SK-MEL-5 (cell line): ENCODE results near the genes ROBO1, ZNF654 and PROS1.

RAMPAGE:
- cytosol, long total RNA, result no peak
- long total RNA, result no peak
- nucleus, long total RNA, result no peak
Observed at GRCh38 chr3:73511537-73511985, 113.2 kb downstream of the PDZRN3 start.

DNA sequence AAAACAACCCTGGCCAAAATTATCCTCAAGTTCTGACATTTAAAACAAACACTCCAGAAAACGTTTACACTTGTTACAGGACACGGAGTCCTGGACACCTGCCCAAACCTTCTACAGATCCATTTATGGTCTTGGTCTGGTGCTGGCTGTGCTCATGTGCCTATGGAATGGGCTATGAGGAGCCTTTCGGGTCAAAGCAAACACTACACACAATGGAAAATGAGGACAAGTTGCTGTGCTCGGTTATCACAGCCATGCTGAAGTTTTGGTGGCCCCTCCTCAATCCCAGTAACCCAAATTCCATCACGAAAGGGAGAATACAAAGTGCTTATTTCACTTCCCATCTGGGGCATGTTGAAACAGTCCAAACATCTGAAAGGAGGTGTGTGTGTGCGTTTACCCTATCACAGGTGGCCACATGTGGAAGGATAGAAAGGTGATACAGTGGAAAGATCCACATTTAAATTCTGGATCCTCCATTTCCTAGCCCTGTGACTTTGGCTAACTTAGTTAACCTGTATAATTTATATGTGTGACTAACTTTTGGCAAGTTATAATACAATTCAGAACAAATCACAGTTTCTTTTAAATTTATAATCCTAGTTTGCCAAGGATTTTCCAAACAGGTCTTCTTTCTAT, 107.9 kb downstream of the PDZRN3 start:
RAMPAGE:
- cytosol, long total RNA, result no peak
- long total RNA, result no peak
- nucleus, long total RNA, result no peak

GRCh38 chr3:73623723-73624011, 1.1 kb downstream of the PDZRN3 start:
RAMPAGE:
- cytosol, long total RNA, result no peak
- long total RNA, result no peak
- nucleus, long total RNA, result no peak

RAMPAGE:
- cytosol, long total RNA, result no peak
- long total RNA, result no peak
- nucleus, long total RNA, result no peak
Observed at GRCh38 chr3:75434168-75434706, 229.9 kb upstream of the FRG2C start.

DNA sequence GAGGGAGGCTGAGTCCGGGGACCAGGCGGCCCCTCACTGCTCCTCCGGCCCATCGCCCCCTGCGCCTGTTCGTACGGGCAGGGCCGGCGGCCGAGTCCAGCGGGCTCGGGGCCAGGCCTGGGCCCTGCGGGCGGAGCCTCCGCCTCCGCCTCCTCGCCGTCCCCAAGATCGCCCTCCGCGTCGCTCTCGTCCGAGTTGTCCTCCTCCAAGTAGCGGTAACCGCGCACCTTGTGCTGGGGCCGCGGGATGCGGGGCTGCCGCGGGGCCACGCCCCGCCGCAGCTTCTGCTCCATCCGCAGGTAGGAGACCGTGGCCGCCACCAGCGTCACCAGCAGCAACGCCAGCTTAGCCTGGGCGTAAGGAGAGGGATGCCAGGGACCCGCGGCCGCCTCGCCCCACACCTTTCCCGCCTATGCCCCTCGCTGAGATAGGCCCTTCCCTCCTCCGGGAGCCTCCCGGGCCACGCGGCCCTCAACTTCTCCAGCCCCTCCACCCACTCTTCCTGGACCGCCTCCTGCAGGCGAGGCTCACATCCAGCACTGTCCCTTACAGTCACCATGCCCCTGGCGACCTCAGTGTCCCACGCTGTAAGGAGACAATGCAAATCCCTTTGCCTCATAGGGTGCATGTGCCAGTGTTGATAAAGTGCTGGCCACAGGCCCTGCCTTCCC, 44.5 kb upstream of the FRG2C start:
RAMPAGE:
- cytosol, long total RNA, result no peak
- long total RNA, result no peak
- nucleus, long total RNA, result no peak

DNA sequence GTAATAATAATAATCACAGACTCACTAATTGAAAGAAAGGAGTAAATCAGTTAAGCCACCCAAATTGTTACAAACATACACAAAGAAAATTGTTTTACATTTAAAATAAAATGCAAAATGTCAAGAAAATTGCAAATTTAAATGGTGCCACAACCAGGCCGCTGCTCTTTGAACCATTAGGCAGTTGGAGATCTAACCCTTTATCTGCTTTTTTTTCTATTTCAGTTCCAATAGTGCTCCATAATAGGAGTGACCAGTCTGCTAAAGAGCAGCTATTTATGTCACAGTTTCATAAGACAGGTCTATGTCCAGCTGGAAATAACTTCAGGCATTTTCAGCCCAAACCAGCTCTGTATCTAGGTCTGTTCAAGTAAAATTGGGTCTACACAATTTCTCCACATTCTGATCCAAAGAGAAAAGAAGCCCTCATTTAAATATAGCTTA, 887.3 kb downstream of the ROBO1 start:
RAMPAGE:
- cytosol, long total RNA, result no peak
- long total RNA, result no peak
- nucleus, long total RNA, result no peak

DNA sequence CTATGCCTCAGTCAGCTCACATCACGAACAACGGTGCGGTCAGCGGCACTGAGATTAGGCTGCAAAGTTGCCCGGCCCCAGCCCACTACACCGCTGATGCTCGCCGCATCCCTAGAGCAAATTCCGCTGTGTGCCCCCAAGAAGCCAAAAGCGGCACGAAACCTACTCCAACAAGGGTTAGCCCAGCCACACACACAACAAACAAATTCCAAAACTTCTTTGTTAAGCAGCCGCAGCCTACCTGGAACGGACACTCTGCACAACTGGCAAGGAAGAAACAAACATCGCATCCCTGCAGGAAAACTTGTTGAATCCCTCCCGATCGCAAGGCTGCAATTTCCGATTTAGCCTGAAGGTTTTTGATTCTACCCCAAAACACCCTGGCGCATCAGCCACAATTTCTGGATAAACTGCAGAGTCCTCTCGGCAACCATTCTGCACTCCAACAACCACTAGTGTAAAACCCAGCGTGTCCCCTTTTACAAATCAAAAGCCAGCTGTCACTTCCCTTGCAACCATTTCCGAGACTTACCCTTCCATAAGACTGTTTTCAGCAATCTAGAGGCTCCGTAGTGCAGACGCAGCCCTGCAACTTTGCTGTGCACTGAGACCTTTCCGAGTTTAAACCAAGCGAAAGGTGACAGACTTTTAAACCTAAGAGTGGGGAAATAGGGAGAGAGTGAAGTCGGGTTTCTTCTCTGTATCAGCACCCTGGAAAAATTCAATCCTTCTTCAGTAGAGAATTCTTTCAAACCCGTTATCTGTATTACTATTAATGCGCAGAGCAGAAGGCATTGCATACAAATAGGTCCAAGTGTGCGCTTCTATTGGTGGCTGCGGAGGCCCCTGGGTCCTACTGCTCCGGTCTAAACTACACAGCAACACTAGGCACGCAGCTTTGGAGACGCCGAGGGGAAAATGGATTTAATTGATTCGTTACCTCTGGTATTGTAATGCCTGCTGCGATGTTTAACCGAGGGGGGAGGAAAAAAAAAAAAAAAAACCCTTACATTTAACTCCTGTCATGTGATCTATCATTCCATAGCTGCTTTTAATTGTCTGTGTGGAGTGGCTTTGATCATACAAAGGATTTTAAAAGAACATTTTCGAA, at the start of gene ROBO1:
TSS of gene ROBO1 (minus strand) at position 779 of the 1,111 bp plus-strand sequence.
RAMPAGE:
- cytosol, long total RNA, result no peak
- long total RNA, result no peak
- nucleus, long total RNA, result no peak

DNA sequence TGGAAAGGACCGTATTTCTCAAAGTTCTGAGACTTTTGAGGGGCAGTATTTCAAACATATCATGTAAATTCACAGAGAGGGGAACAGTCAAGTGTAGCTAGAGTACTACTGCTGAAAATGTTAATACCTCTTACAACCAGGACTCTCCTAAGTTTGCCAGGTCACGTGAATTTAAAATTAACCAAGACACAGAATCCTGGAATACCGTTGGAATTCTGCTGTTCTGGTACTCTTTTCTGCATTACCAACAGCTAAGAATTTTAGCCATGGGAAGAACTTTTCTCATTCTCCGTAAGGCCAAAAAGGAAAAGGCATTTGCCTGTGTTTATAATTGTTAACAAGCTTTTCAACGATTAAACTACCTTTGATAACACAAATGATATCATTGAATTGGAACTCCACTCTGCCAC, 567 bp upstream of the GBE1 start:
RAMPAGE:
- cytosol, long total RNA, result no peak
- long total RNA, result no peak
- nucleus, long total RNA, result no peak

DNA sequence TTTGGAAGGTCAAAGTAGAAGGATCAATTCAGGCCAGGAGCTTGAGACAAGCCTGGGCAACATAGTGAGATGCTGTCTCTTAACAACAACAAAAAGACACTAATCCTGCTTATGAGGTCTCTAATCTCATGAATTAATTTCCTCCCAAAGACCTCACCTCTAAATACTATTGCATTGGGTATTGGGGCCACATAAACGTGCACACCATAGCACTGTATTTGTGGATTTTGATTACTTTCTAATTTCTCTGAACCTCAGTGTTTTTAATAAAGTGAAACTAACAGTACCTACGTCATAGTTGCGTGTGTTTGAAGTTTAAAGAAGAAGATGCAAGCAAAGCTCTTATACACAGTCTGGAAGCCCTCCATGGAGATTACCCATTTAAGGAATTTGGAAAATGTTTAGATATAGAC, 581.0 kb upstream of the GBE1 start:
RAMPAGE:
- cytosol, long total RNA, result no peak
- long total RNA, result no peak
- nucleus, long total RNA, result no peak

DNA sequence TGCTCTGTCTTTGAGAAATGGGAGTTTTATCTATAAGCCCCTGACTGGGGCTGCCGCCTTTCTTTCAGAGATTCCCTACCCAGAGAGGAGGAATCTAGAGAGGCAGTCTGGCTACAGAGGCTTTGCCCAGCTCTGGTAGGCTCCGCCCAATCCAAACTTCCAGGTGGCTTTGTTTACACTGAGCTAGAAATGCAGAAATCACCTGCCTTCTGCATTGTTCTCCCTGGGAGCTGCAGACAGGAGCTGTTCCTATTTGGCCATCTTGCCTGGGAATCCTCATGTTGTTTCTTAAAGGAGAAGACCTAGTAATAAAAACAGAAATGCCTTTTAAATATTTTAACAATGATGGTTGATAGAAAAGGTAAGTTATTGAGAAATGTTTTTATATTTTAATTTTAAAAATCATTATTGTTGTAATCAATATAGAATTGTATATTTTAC, 114.1 kb downstream of the VGLL3 start:
RAMPAGE:
- cytosol, long total RNA, result no peak
- long total RNA, result no peak
- nucleus, long total RNA, result no peak

RAMPAGE:
- cytosol, long total RNA, result no peak
- long total RNA, result no peak
- nucleus, long total RNA, result no peak
Observed at GRCh38 chr3:86984811-86985346, 6.1 kb downstream of the VGLL3 start.

RAMPAGE:
- cytosol, long total RNA, result no peak
- long total RNA, result no peak
- nucleus, long total RNA, result no peak
Observed at GRCh38 chr3:87997433-87997732, 61.4 kb downstream of the CGGBP1 start.

GRCh38 chr3:88057898-88058309, 901 bp downstream of the CGGBP1 start:
RAMPAGE:
- cytosol, long total RNA, result no peak
- long total RNA, result no peak
- nucleus, long total RNA, result no peak

DNA sequence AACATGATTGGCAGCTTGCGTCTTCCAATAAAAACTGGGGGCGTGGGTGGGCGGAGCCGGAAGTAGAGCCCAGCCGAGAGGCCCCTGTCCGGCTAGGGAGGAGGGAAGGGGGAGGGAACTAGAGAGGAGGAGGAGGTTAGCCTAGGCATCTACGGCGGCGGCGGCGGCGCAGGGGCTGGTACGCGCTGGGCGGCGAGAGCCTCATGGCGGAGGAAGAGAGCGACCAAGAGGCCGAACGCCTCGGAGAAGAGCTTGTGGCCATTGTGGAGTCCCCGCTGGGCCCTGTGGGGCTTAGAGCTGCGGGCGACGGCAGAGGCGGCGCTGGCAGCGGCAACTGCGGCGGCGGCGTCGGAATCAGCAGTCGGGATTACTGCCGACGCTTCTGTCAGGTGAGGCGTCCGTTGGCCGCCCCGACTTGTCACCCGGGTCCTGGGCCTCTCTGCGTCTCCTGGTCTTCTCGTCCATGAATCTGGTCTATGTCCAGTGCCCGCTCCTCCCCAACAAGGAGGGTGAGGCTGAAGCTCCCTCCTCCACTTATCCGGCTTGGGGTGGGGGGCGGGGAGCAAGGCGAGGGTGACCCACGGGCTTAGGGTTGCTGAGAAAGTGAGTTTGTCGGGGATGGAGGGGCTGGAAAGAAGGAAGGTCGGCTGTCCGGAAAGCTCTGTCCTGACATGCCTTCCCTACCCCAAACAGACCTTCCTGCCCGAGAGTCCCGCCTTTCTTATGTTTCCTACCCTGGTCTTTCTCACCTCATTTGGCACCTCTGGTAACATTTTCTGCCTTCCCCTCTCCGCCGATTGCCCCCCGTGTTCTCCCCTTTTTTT, at the start of gene ZNF654:
TSS of gene ZNF654 (plus strand) at position 139 of the 824 bp plus-strand sequence.
RAMPAGE:
- cytosol, long total RNA, result no peak
- long total RNA, result no peak
- nucleus, long total RNA, result no peak

DNA sequence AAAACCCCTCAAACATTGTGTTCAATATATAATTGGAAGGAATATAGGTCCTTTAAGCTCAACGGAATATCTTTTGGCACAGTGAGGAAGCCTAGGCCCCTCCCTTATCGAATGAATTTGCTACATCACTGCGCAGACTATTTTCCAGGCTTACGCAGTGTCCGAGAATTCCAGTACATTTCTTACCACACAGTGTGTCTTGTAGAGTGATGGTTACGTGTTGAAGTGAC, 55.7 kb downstream of the C3orf38 start:
RAMPAGE:
- cytosol, long total RNA, result no peak
- long total RNA, result no peak
- nucleus, long total RNA, result no peak

GRCh38 chr3:88433548-88434050, 95.3 kb downstream of the CSNKA2IP start:
RAMPAGE:
- cytosol, long total RNA, result no peak
- long total RNA, result no peak
- nucleus, long total RNA, result no peak

DNA sequence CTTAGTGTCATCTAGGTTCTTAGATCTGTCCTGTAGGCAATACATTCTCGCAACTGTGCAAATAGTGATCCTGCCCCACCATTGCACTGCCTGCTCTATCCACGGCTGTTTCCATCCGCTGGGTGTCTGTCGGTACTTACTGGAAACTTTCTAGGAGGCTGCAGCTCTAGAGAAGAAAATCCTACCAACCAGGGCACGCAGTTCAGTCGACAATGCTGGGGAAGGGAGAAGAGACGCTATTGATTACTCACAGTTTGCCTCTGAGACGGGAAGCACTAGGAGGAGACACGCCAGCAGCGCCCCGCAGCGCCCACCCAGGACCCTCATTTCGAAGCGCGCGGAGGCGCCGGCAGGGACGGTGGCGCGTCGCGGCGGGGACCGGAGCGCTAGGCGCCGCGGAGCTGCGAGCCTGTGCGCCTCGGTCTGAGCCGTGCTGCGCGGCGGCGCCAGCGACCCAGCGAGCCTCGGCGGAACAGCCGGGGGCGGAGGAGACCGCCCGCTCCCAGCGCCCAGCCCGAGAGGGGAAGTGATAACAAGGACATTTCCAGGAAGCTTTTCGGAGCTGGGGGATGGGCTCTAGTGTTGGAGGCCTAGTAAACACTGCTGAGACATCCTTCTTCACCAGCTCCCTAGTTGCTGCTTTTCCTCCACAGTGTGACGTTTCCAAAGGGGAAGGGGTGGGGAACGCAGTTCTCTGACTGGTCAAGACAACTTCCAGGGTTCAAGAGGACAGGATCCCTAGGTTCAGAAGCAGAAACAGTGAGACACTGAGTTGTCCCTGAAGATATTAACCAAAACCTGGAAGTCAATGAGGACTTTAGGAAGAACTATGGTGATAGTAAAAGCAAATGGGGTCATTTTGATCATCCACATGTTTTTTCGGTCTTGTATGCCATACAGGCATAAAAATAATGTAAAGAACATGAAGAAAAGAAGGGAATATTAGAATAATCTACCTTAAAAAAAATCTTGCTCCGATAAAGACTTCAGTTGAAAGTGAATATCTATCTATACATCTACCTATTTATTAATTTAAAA, at the start of gene PROS1:
TSS of gene PROS1 (minus strand) at position 474 of the 1,038 bp plus-strand sequence.
RAMPAGE:
- cytosol, long total RNA, result no peak
- long total RNA, result no peak
- nucleus, long total RNA, result no peak

RAMPAGE:
- cytosol, long total RNA, result no peak
- long total RNA, result no peak
- nucleus, long total RNA, result no peak
Observed at GRCh38 chr3:93979588-93980056, 333 bp upstream of the ARL13B start.

DNA sequence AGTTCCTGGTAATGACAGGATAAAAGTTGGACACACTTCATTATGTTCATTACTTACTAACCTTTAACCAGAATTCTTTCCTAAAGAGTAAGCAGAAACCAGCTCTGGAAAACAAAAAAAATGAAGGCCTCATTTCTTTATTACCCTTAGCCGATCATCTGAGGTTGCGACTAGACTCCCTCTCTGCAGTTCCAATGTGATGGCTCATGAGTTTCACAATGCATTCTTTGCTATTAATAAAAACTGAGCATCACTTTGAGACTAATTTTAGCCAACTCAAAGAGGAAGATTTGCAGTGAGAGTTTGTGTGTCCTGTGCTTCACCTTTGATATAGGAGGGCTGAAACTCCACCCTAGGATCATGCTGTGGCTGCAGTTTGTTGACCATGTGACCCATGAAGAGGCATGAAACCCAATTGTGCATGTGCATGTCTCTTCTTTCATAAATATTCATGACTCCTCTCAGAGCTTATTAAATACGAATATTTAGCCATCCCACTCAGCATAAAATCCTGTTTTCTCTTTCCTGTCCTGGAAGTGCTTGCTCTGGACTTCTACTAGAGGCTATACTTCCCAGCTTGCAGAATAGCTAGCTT, 1072.2 kb downstream of the NSUN3 start:
RAMPAGE:
- cytosol, long total RNA, result no peak
- long total RNA, result no peak
- nucleus, long total RNA, result no peak

GRCh38 chr3:96617088-96617601, 197.2 kb upstream of the EPHA6 start:
RAMPAGE:
- cytosol, long total RNA, result no peak
- long total RNA, result no peak
- nucleus, long total RNA, result no peak